Omental fat pad (tissue), 4 donors: ENCODE measurements around a stretch of chr6.

GRCh38 chr6:37141059-37142277, 28.5 kb upstream of the PIM1 start:
- PRO-cap = no peak
- RAMPAGE, long total RNA, 4 experiments = start-site peak on the plus strand in 1 of 4 experiments, at chr6:37141903-37141910 at its widest, 17 reads per replicate

GRCh38 chr6:37177129-37178119, 7.5 kb downstream of the PIM1 start:
- PRO-cap = no peak
- RAMPAGE, long total RNA, 4 experiments = no peak in any of the 4 experiments

DNA sequence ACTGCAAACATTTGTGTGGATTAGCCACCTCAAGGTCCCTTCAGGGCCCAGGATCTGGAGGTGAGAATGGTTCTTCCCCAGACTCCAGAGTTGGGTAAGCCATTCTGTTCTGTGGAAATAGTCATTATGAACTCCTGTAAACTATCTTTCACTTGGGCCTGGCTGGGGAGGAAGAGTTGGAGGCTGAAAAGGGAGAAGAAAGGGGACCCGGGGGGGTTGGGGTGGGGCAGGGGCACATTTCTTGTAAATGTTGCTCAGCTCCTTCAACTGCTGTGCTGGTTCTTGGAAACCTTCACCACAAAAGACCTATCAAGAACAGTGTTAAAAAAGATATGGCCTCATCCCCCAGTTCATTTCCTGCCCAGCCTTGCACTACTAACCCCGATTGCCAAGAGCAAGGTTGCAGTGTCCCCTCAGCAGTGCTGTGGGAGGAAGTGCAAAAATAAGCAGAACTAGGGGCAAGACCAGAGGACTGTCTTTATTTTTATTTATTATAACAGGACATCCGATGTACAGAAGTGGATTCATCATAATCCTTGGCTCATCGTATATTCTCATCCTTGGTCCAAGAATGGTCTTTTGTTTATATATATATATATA, 13.2 kb downstream of the PIM1 start:
- PRO-cap = no peak
- RAMPAGE, long total RNA, 4 experiments = no peak in any of the 4 experiments

- PRO-cap = no peak
- RAMPAGE, long total RNA, 4 experiments = no peak in any of the 4 experiments
Measured at GRCh38 chr6:37187111-37187817, 17.3 kb downstream of the PIM1 start.

- PRO-cap = no peak
- RAMPAGE, long total RNA, 4 experiments = no peak in any of the 4 experiments
Measured at GRCh38 chr6:37205166-37206150, 35.5 kb downstream of the PIM1 start.

- PRO-cap = no peak
- RAMPAGE, long total RNA, 4 experiments = no peak in any of the 4 experiments
Measured at GRCh38 chr6:37209442-37210061, 39.6 kb downstream of the PIM1 start.

DNA sequence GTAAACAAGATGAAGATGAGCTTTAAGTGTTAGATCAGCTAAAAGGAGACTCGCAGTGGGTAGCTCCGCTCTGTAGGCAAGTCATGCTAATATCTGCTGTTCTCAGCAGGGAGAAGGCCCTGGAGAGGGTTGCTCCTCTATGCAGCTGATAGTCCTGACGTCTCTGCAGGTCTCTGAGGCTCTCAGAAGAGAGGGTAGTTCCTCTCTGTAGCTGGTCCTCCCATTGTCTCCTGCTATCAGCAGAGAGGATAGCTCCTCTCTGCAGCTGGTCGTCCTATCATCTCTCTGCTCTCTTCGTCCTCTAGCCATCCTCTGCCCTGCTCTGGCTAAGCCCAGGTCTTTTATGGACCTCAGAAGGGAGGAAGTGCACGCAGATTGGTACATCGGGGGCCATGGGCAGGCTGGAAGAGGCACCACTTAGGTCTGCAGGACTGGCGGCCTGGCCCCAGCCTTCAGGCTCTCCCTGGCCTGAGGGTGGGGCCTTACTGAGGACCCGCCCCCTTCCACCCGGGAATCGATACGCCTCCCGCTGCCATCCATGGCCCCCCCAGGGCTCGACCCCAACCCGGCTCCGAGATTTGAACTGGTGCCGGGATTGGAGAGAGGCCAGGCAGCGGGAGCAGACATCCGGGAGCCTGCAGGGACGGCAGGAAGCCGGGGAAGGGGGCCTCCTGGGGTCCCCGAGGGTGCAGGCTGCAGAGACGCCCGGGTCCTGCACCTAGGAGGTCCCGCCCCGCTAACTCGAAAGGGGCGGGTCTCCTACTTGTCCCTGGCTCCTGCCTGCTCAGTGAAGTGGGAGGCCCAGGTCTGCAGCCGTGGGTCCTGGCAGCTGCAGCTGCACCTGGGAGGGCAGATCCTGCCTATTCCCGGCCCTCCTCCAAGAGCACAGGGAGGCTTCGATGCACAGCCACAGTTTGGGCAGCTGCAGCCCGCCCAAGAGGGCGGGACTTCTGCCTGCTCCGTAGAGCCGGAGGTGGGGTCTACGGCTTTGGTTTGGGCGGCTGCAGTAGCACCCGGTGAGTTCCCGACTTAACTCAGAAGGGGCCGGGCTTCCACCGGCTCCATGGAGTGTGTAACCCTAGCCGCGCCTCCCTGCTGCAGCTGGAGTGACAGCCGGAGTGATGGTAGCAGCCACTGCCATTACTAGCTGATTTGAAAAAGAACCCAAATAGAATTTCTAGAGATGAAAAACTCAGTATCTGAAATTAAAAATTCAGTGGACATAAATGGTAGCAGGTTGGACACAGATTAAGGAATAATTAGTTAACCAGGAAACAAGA, 35.4 kb upstream of the TBC1D22B start:
- PRO-cap = no peak
- RAMPAGE, long total RNA, 4 experiments = no peak in any of the 4 experiments

DNA sequence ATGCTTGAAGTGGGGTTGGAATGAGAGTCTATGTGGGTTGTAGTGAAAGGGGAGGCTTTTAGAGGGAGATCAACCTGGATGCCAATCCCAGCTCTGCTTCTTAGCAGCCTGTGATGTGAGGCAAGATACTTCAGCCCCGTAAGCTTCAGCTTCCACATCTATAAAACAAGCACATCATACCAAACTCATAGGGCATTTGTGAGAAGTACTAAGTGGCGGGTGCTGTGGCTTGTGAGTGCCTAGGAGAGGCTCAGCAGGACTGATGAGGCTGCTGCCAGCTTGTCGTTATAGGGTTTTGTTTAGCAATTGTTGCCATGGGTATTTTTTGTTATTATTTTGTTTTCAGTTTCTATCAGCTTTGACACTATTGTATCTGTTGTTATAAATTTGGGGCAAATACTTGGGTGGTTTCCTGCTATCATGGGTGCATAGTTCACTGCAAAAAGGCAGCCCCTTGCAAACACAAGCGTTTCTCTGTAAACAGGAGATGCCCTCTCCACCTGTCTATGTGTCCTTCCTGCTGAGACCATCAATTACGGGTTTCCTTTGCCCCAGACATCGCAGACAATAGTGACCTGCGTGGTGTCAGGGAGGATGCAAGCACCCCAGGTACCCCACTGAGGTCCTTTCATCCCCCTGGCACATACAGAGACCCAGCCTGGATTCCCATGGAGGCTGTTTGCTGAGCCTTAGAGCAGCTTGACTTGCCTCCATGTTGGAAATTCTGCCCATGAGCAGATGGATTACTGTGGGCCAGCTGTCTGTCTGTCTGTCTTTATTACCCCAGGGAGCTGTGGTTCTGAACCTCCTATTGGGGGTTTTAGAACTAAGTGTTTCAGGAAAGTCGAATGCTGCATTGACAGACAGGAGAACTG, 3.1 kb upstream of the CCDC167 start:
- PRO-cap = no peak
- RAMPAGE, long total RNA, 4 experiments = no peak in any of the 4 experiments

GRCh38 chr6:37547398-37548333, 48.0 kb upstream of the CCDC167 start:
- PRO-cap = no peak
- RAMPAGE, long total RNA, 4 experiments = no peak in any of the 4 experiments

DNA sequence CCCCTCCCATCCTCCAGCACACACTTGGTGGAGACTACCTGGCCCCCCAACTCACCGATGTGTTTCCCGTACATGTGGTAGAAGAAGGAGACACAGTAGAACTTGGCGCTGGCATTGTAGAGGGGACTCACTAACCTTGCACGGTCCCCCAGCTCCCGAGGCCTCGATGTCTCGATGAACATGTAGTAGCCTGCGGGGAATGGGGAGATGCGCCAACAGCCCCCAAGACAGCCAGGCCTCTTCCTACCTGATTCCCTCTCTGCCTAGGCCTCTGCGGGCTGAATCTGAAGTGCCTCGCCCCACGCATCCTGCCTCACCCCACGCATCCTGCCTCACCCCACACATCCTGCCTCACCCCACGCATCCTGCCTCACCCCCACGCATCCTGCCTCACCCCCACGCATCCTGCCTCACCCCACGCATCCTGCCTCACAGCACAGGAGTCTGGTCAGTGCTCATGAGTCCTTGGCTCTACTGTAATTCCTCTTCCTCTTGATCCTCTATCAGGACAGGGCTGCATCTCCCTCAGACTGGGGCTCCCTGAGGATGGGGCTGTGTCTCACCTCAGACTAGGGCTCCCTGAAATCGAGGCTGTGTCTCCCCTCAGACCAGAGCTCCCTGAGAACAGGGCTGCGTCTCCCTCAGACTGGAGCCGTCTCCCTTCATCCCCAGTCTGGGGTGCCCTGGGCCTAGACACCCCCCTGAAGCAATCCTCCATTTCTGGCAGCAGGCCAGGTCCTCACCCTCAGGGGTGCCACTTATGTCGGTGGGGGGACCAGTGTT, 53.7 kb downstream of the MDGA1 start:
- PRO-cap = no peak
- RAMPAGE, long total RNA, 4 experiments = no peak in any of the 4 experiments

GRCh38 chr6:37925797-37926282, 106.3 kb downstream of the ZFAND3 start:
- PRO-cap = no peak
- RAMPAGE, long total RNA, 4 experiments = no peak in any of the 4 experiments

- PRO-cap = no peak
- RAMPAGE, long total RNA, 4 experiments = no peak in any of the 4 experiments
Measured at GRCh38 chr6:38503238-38504237, 136.2 kb downstream of the BTBD9 start.

GRCh38 chr6:38636597-38637205, 3.0 kb downstream of the BTBD9 start:
- PRO-cap = no peak
- RAMPAGE, long total RNA, 4 experiments = no peak in any of the 4 experiments

DNA sequence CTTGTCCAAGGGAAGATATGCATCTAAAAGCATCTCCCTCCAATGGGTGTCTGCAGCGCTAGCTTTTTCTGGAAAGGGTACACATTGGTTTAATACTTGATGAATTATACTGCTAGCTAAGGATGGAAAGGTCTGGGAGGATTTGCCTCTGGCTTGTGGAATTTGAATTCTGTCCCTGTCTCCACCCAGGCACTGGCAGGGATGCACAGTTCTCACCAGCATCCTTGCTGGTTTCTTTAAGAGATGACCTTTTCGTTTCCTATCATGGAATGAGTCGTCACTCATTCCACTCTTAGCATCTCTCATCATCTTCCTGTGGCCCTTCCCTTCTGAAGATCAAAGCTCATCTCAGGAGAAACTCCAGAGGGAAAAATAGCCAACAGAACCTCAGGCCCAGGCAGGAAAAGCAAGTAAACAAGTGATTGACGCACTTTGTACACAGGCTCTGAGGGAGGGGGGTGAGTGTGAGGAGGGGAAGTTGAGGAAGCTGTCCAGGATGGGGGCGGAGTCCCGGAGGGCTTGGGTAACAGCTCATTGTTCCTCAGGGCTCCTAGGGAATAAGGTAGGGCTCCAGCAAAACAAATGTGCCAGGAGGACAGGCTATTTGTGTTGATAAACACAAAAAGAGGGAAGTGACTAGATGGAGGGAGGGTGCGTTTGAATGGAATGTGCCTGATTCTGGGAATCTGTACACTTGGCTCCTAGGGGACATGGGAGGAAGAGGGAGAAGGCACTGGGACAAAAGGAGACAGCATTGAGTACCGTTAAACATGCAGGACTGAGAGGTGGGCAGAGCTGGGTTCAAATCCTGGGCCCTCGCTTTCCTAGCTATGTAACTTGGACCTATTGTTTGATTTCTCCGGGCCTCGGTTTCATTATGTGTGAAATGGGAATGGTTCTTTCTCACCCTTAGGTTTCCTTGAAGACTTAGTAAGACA, 25.8 kb upstream of the SAYSD1 start:
- PRO-cap = no peak
- RAMPAGE, long total RNA, 4 experiments = no peak in any of the 4 experiments

- PRO-cap = no peak
- RAMPAGE, long total RNA, 4 experiments = no peak in any of the 4 experiments
Measured at GRCh38 chr6:39231446-39232298, 2.4 kb upstream of the KCNK5 start.

DNA sequence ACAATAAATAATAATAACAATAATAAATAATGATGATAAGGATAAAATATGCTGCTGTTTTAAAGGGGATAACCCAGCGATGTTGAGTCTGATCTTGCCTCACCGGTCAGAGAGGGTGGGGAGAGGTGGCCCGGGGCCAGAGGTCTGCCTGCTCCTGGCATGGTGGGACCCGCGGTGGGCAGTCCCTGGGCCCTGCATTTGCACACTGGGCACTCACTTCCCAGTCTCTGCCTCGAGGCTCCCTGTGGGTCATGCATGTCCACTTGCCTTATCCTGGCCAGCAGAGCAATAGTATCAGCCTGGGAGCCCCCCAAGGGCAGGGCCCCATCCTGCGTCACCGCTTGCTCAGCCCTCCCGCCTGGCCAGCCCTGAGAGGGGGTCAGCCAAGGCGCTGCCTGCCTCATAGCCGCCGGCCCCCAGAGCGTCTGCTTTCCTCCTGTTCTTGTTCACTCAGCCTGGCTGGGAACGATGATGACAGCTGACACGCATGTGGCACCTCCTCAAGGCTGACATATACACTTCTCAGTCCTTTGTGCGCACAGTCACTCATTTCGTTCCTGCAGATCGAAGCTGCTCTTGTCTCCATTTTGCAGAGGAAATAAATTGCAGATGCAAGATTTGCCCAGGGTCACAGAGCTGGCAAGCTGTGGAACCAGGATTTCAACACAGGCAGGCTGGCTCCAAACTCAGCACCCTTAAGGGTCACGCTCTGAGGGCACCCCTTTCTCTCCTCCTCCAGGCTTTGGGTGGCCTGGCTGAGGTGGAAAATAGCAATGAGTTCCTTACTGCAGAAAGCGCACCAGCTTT, 17.4 kb downstream of the KCNK17 start:
- PRO-cap = no peak
- RAMPAGE, long total RNA, 4 experiments = no peak in any of the 4 experiments

- PRO-cap = no peak
- RAMPAGE, long total RNA, 4 experiments = start-site peak on the plus strand in 1 of 4 experiments, at chr6:39792871-39793013 at its widest, 16 reads per replicate
Measured at GRCh38 chr6:39792797-39793664, 855 bp downstream of the DAAM2 start.

GRCh38 chr6:39821626-39822500, 29.7 kb downstream of the DAAM2 start:
- PRO-cap = no peak
- RAMPAGE, long total RNA, 4 experiments = start-site peak on the plus strand in 1 of 4 experiments, at chr6:39821903-39822009 at its widest, 17 reads per replicate

DNA sequence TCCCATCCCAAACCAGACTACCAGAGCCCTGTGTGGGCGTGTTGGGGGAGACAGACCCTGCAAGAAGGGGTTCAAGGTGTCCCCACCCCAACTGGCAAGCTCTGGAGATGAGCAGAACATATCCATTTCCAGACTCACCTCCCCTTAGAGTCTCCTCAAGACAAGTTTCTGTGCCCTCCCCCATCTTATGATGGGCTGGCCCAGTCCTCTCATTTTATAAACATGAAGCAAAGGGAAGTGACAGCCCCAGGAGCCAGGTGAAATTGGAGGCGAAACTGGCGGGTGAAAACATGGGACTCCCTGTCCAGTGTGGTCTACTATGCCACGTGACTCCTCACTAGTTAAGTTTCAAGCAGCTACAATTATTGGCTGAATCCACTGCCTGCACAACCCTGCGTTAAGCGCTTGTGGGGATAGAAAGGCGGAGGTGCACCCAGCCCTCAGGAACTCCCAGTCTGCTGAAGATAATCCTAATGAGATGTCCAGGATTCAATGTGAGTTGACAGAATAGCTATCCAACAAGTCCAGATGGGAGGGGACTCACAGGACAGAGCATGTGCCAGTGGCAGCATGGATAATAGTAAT, 2.0 kb downstream of the MOCS1 start:
- PRO-cap = no peak
- RAMPAGE, long total RNA, 4 experiments = no peak in any of the 4 experiments

- PRO-cap = no peak
- RAMPAGE, long total RNA, 4 experiments = no peak in any of the 4 experiments
Measured at GRCh38 chr6:41028305-41029119, 10.5 kb downstream of the UNC5CL start.